ENCODE measurements around the genes RAPGEF3, VDR, PFKM and ADCY6.

DNA sequence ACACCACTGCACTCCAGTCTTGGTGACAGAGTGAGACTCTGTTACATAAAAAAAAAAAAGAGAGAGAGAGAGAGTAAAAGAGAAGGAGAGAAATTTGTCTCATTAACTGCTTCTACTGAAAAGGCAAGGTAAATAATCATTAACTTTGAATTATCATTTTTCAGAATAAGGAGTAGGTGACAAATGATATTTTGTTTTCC lies 108.8 kb downstream of the RPAP3 start:
- PRO-cap, result no peak
CAGE:
- cytosol, long polyA plus RNA, result no peak
- long polyA plus RNA, result no peak
- nucleus, long polyA plus RNA, result no peak

DNA sequence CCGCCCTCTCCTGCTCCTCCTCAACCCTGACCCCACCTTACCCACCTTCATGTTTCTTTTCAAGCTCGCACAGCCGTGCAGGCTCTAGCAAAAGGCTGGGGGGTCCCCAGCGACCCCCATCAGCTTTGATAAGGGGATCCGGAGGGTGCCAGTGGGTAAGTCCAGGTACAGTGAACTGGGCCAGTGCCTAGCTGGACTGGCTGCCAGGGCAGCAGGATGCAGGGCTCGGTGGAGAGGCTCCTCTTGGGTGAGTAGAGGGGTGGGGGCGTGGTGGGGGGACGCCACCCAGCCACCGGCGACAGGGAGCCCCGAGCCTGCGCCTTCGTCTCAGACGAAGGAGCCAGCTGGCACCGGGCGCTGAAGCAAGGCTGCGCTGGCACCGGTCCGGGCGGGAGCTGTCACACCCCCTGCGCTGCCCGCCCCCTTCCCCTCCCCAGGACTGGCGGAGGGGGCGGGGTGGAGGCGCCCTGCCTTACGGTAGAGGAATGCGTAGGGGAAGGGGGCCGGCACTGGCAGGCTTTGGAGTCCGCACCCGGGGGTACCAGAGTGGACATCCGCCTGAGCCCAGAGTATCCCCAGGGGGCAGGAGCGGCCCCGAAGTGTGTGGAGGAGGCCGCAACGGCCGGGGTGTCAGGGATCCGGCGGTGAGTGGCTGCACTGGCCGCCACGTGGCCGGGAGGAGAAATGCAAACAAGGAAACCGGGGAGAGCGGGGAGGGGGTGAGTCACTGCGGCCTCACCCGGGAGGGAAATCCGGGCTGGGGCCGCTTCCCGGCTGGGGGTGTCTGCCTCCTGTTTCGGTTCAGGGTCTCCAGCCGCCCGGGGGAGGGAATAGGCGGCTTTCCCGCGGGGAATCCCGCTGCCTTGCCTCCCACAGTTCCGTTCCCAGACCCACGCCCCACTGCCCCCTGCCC lies at the start of gene RAPGEF3:
RAPGEF3 (minus strand) TSS at position 375 of the 913 bp plus-strand sequence.
- PRO-cap, result bidirectional peak, plus-strand start at position 448 of the sequence, minus-strand start at position 326 of the sequence
CAGE:
- cytosol, long polyA plus RNA, result no peak
- long polyA plus RNA, result start-site peak on the plus strand centred at position 588 of the sequence, 280 bp wide, 27 and 21 reads in 2 replicates
- nucleus, long polyA plus RNA, result no peak

- PRO-cap, result no peak
CAGE:
- cytosol, long polyA plus RNA, result no peak
- long polyA plus RNA, result no peak
- nucleus, long polyA plus RNA, result no peak
Measured at GRCh38 chr12:47784032-47784891, 11.2 kb downstream of the SLC48A1 start.

DNA sequence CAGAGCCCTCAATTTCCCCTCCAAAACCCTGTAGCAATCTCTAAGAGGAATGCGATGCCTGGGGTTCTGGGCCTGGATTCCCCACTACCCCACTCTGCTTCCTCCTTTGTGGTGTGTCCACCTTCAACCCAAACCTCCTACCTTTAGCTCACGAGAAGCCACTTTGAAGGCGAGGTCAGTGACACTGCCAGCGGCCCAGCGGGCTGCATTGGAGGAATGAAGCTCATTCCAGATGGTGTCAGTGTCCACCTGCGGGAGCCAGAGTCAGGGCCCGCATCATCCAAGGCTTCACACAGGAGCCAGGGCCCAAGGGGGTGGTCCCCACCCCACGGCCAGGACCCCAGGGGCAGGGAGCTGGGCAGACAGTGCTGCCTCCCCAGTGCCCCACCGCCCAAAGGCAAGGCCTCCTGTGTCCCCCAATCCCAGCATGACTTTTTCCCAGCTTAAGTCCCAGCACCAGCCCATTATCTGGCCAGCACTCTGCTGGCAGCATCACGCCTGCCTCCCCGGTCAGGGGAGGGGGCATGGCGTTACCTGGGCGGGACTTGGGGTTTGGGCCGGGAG lies 16.7 kb downstream of the SLC48A1 start:
- PRO-cap, result no peak
CAGE:
- cytosol, long polyA plus RNA, result no peak
- long polyA plus RNA, result no peak
- nucleus, long polyA plus RNA, result no peak

DNA sequence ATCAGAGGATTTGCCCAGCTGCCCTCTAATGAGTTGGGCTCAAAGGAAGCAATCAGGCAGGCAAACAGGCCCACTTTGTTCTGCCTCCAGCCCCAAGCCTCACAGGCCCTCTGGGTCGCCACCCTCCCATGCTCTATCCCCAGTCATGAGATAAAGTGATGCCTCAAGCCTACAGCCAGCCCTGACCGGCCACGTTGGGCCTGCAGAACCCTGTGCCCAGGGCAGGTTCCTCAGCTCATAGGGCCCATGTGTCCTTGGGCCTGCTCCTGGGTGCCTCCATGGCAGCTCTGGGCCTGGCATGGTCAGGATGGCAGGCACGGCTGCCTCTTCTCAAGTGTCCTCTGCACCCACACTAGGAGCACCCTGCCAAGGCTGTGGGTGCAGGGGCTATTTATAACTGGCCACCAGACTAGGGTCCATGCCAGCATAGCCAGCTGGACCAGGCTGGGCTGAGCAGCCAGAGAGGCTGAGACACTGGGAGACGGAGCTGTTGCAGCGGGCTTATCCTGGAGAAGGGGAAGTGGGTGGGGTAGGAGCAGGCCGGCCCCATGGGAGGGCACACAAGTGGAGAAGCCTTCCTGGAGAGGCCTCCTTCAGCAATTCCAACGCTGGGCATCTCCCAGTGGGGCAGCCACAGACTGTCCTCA lies 20.2 kb downstream of the HDAC7 start:
- PRO-cap, result no peak
CAGE:
- cytosol, long polyA plus RNA, result no peak
- long polyA plus RNA, result no peak
- nucleus, long polyA plus RNA, result no peak

GRCh38 chr12:47801108-47801959 lies 18.4 kb downstream of the HDAC7 start:
- PRO-cap, result no peak
CAGE:
- cytosol, long polyA plus RNA, result no peak
- long polyA plus RNA, result no peak
- nucleus, long polyA plus RNA, result no peak

- PRO-cap, result no peak
CAGE:
- cytosol, long polyA plus RNA, result no peak
- long polyA plus RNA, result no peak
- nucleus, long polyA plus RNA, result no peak
Measured at GRCh38 chr12:47810202-47810430, 9.6 kb downstream of the HDAC7 start.

DNA sequence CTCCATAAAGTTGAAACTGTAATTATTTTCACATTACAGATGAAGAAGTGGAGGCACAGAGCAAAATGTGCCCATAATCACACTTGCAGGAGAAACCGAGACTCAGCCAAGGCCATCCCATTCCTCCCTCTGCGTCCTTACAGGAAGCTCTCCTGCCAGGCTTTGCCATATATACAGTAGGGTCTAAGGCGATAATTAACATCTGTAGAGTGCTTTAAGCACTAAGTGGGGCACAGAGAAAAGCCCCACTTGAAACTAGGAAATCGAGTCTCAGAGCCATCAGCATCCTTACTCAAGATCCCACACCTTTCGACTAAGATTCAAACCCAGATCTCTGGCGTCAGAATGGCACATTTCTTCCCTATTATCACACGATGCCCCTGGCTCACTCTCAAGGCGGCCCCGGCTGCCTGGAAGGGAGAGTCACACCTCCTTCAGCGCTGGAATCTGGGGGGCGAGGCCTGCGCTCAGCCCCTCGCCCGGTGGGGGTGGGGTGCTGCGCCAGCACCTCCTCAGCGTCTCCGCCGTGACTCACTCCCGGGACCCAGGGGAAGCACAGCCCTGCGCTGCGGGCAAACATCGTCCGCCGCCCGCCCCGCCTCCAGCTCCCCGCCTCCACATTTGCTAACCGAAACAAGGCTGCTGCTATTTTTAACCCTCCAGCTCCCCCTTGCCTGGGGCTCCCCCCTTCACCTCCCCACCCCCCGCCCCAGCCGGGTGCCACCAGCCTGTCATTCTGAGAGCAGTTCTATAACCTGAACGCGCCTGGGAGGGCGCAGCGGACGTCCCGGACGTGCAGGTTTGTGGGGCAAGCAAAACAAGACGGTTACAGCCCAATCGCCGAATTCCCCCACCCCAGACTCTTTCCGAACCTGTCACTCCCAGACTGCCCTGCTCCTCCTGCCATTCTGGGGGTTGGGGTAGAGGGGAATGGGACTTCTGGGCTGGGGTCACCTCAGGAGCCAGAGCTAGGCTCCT lies 6.9 kb downstream of the HDAC7 start:
- PRO-cap, result no peak
CAGE:
- cytosol, long polyA plus RNA, result no peak
- long polyA plus RNA, result no peak
- nucleus, long polyA plus RNA, result no peak

GRCh38 chr12:47819524-47819630 lies 326 bp downstream of the HDAC7 start:
- PRO-cap, result no peak
CAGE:
- cytosol, long polyA plus RNA, result no peak
- long polyA plus RNA, result no peak
- nucleus, long polyA plus RNA, result no peak

DNA sequence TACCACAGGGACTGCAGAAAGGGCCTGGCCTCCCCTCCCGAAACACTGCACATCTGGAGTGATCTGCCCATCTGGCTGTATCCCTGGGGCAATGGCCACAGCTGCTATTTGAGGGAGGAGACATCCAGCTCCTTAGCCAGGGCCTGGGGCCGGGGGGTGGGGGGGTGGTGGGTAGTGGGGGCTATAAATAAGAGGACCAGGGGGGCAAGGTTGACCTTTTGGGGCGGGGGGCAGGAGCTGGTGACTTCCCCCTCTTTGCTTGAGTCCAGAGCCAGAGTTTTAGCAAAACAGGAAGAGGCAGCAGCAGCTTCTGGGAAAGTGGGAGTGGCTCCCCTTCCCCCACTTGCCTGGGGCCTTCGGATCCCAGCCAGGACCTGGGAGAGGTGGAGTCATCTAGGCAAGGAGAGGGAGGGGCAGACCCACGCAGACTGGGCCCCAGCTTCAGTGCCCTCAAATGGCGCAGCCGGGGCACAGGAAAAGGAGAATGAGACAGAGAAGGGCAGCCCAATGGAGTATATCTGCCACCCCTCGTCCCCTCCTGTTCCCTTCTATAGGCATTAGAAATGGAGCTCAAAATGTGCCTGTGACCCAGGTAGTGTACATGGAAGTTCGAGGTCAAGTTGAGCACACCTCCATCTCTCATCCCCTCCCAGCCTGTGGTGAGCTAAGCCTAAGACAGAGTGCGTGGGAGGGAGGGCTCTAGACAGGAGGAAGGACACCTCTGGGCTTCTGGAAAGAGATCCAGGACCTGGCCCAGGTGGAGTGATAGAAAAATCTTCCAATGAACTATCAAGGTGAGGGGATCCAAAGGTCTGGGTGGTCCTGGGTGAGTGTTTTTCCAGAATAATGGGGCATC lies 9.3 kb upstream of the HDAC7 start:
- PRO-cap, result no peak
CAGE:
- cytosol, long polyA plus RNA, result no peak
- long polyA plus RNA, result no peak
- nucleus, long polyA plus RNA, result no peak

DNA sequence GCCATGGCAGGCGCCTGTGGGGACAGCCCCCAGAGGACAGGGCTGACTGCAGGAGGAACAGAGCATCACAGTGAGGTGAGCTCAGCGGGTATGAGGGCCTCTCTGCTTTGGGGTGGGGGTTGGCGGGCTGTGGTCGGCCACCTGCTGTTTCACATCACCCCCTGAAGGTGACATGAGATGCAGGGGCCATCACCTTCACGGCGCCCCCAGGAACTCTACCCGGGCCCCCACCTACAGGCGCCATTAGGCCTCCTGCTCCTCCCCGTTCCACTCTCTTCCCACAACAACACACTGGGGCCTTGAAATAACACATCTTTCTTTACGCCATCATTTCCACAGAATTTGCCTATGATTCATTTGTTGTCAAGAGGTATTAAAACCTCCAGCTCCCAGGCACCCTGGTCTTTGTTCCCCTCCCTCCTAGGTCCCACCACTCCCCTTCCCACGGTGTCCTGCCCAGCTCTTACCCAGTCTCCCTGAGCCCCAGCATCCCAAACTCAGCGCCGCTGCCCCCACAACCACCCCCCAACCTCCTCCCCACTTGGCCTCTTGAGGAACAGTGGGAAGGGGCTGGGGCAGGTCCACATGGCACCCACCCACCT lies 12.7 kb upstream of the HDAC7 start:
- PRO-cap, result no peak
CAGE:
- cytosol, long polyA plus RNA, result no peak
- long polyA plus RNA, result no peak
- nucleus, long polyA plus RNA, result no peak

- PRO-cap, result no peak
CAGE:
- cytosol, long polyA plus RNA, result no peak
- long polyA plus RNA, result no peak
- nucleus, long polyA plus RNA, result no peak
Measured at GRCh38 chr12:47846139-47847196, 26.8 kb upstream of the HDAC7 start.

- PRO-cap, result no peak
CAGE:
- cytosol, long polyA plus RNA, result no peak
- long polyA plus RNA, result no peak
- nucleus, long polyA plus RNA, result no peak
Measured at GRCh38 chr12:47874361-47875303, 30.2 kb downstream of the VDR start.

DNA sequence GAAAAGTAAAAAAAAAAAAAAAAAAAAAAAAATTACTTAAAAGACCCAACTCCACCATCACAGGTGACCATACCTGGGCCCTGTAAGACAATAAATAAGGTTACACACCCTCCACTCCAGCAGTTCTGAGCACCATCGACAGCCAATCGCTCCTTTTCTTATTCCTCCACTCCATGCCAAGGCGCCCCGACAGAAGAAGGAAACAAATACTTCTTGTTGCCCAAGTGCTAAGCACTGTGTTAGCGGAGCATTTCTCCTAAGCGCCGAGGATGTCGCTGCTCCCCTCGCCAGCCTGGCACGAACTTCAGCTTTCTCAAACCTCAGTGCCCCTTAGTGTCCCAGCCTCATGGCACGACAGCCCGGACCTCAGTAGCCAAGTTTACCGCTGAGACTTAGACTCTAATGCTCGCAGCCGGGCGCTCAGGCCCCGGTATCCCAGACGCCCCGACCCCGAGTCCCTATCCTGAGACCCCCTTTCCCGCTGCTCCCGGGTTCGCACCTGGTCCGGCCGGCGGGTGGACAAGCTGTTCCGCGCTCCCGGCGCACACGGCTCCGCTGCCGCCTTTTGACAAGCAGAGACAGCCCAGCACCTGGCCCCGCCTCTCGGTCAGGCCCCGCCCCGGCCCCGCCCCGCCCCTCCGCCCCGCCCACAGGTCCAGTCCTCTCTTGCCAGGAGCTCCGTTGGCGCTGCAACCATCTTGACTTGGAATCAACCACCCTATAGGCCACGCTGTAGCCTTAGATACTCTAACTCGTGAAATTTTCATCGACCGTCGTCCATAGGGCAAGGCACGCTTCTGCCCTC lies at the start of gene VDR:
VDR (minus strand) TSS at position 539 of the 805 bp plus-strand sequence.
- PRO-cap, result bidirectional peak, plus-strand start at position 696 of the sequence, minus-strand start at position 567 of the sequence
CAGE:
- cytosol, long polyA plus RNA, result no peak
- long polyA plus RNA, result no peak
- nucleus, long polyA plus RNA, result no peak

GRCh38 chr12:48119060-48120109 lies at the start of gene PFKM:
Gene PFKM (plus strand): TSS chr12:48119364.
- PRO-cap, result no peak
CAGE:
- cytosol, long polyA plus RNA, result no peak
- long polyA plus RNA, result start-site peak on the plus strand at chr12:48119353-48119371, 29 and 77 reads in 2 replicates
- nucleus, long polyA plus RNA, result start-site peak on the plus strand at chr12:48119336-48119369, 135 and 41 reads in 2 replicates

GRCh38 chr12:48151119-48151594 lies 6.2 kb downstream of the ASB8 start:
- PRO-cap, result no peak
CAGE:
- cytosol, long polyA plus RNA, result no peak
- long polyA plus RNA, result no peak
- nucleus, long polyA plus RNA, result no peak

- PRO-cap, result no peak
CAGE:
- cytosol, long polyA plus RNA, result no peak
- long polyA plus RNA, result no peak
- nucleus, long polyA plus RNA, result no peak
Measured at GRCh38 chr12:48184281-48184566, 780 bp downstream of the CCDC184 start.

- PRO-cap, result no peak
CAGE:
- cytosol, long polyA plus RNA, result no peak
- long polyA plus RNA, result no peak
- nucleus, long polyA plus RNA, result no peak
Measured at GRCh38 chr12:48188383-48188797, 4.9 kb downstream of the CCDC184 start.

GRCh38 chr12:48775684-48776780 lies 12.9 kb downstream of the ADCY6 start:
- PRO-cap, result no peak
CAGE:
- cytosol, long polyA plus RNA, result no peak
- long polyA plus RNA, result no peak
- nucleus, long polyA plus RNA, result no peak

- PRO-cap, result bidirectional peak, plus-strand start at chr12:48789314, minus-strand start at chr12:48789071
CAGE:
- cytosol, long polyA plus RNA, result no peak
- long polyA plus RNA, result no peak
- nucleus, long polyA plus RNA, result no peak
Measured at GRCh38 chr12:48788448-48789249, at the start of gene ADCY6. Gene ADCY6 (minus strand): TSS chr12:48789089.

All from A549 (cell line).